ENCODE data around the genes EXO5 and CITED4.

GRCh38 chr1:39926339-39926847 is 24.7 kb upstream of the MYCL start:
- CAGE, long polyA plus RNA, result no peak
- RRBS, result no CpG with 5 or more reads among the region's 6 CpGs

DNA sequence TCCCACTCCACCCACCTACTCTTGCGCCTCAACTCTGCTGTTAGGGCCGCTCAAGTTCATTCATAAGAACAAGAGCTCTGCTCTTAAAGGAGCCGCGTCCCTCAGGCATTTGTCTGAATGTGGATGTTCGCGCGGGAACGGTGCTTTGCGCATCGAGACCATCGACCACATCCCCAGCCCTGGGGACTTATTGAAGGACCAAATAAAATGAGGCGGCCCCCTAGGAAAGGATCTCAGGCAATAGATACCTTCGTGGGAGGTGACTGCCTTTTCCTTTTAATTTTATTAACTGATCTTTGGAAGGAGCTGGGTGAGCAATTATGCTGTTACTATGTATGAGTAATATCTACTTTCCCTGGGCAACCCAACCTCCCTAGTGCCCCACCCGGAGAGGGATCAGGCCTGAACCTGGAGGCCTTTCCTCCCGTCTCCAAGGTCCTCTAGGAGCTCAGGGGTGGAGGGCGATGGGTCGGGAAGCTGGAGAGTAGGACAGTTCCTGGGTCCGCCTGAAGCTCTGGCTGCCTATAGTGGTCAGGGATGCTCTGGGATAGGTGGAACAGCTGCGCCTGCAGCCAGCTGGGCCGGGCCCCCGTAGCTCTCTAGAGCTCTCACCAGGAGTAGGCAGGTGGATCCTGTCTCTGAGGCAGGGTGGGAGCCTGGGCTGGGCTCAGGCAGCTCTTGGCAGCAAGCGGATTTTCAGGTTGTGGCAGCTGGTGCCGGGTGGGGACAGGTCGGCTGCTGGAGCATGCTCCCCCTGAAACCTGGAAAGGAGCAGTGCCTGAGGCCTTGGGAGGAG is 1.0 kb downstream of the MFSD2A start:
- CAGE, long polyA plus RNA, result no peak
- RRBS, result no CpG with 5 or more reads among the region's 24 CpGs

GRCh38 chr1:40042254-40042889 is 1.8 kb downstream of the CAP1 start:
- CAGE, long polyA plus RNA, result no peak
- RRBS, result no CpG with 5 or more reads among the region's 4 CpGs

GRCh38 chr1:40094546-40094981 is 2.5 kb downstream of the PPT1 start:
- CAGE, long polyA plus RNA, result no peak
- RRBS, result no CpG with 5 or more reads among the region's 2 CpGs

GRCh38 chr1:40273547-40273948 is 15.5 kb downstream of the ZMPSTE24 start:
- CAGE, long polyA plus RNA, result no peak
- RRBS, result no CpG with 5 or more reads among the region's 3 CpGs

GRCh38 chr1:40311151-40311655 is 5.9 kb downstream of the COL9A2 start:
- CAGE, long polyA plus RNA, result no peak
- RRBS, result no CpG with 5 or more reads among the region's 16 CpGs

DNA sequence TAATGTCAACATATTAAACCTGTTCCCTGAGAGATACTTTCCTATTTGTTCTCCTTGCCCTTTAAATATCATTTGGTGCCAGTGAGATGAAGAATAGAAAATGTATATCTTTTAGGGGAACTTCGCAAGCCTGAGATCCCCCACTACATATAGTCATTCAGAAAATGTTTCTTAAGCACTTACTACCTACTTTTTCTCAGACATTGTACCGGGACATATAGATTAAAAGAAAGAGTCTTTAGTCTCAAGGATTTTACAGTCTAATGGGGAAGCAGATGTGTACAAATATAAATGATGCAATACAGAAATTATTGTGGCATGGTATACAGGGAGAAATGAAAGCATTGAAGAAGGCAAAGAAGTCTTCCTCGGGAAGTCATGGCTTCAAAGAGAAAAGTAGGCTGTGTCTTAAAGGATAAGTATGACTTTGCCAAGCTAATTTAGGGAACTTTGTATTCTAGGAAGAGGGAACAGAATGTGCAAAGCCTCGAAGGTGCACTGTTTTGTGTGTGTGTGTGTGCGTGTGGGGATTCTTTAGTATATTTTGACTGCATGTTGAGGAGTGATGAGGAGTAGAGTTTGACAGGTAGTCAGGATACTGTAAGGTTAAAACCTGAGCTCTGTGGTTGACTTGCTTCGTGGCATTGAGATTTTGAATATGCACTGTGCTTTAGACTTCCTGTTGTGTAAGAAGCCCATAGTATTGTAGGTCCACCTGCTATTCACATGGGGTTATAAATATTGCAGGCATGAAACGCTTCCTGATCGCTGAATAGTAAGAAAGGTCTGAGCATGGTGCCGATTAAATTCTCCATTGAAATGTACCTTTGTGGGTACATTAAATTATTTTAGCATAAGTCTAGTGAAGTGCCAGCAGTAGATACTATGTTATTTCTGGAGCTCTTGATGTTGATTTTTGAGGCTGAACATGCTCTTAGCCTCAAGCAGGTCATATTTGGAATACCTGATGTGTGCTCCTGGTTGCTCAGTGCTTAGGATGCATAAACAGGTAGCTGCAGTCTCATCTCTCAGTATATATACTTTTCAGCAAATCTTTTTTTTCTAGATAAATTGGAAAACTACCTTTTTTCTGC is 7.9 kb downstream of the SMAP2 start:
- CAGE, long polyA plus RNA, result no peak
- RRBS, result no CpG with 5 or more reads among the region's 9 CpGs

DNA sequence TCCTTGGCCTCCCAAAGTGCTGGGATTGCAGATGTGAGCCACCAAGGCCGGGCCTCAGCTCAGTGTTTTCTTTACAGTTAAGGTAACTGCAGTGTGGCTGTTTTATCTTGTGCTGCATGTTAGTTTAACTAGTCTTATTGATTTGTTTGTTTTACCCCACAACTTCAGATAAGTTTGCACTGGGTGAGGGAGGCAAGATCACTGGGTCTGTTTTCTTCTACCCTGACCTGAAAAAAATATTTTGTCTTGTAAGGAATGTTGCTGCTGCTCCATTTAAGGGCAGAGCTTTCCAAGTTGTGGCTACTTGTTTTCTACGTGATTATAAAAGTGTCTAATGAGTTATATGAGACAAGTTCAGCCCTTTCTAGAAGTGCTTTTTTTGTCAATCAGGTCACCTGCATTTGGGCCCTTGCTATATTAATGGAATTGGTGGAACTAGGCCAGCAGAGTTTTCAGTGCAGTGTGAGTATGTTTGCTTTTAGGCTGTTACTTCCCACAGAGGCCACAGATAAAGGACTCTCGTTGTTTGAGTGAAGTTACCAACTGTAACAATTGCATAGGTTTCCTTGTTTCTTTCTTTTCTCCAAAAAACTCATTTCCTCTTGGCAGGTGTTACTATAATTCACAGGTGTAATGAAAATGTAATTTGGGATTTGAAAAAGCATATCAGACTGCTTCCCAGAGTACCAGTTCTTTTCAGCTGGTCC is 10.8 kb downstream of the SMAP2 start:
- CAGE, long polyA plus RNA, result no peak
- RRBS, result no CpG with 5 or more reads among the region's 3 CpGs

- CAGE, long polyA plus RNA, result no peak
- RRBS, result no CpG with 5 or more reads among the region's 4 CpGs
Observed at GRCh38 chr1:40406423-40407036, 33.0 kb downstream of the SMAP2 start.

DNA sequence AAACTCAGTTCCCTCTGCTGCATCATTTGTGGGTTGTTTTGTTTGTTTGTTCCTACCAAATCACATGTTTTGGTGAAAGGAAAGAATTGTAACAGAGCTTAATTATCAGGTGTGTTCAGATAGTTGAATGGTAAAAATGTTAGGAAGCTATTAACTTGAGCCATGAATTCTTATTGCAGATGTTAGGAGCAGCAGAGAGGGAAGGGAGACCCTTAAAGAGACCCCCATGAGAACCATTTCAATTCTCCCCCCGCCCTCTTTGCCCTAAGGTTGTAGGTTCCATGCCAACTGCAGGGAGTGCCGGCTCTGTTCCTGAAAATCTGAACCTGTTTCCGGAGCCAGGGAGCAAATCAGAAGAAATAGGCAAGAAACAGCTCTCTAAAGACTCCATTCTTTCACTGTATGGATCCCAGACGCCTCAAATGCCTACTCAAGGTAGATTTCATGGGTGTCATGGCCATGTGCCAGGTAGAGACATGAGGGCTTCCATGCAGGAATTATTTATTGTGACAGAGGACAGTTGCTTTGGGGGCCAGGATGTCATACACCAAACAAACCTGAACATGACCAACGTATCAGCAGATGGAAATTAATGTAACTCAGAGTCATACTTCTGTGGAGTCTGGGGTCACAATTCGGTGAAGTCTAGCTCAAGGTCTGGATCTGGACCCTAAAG is 34.2 kb upstream of the ZFP69B start:
- CAGE, long polyA plus RNA, result no peak
- RRBS, result no CpG with 5 or more reads among the region's 6 CpGs

DNA sequence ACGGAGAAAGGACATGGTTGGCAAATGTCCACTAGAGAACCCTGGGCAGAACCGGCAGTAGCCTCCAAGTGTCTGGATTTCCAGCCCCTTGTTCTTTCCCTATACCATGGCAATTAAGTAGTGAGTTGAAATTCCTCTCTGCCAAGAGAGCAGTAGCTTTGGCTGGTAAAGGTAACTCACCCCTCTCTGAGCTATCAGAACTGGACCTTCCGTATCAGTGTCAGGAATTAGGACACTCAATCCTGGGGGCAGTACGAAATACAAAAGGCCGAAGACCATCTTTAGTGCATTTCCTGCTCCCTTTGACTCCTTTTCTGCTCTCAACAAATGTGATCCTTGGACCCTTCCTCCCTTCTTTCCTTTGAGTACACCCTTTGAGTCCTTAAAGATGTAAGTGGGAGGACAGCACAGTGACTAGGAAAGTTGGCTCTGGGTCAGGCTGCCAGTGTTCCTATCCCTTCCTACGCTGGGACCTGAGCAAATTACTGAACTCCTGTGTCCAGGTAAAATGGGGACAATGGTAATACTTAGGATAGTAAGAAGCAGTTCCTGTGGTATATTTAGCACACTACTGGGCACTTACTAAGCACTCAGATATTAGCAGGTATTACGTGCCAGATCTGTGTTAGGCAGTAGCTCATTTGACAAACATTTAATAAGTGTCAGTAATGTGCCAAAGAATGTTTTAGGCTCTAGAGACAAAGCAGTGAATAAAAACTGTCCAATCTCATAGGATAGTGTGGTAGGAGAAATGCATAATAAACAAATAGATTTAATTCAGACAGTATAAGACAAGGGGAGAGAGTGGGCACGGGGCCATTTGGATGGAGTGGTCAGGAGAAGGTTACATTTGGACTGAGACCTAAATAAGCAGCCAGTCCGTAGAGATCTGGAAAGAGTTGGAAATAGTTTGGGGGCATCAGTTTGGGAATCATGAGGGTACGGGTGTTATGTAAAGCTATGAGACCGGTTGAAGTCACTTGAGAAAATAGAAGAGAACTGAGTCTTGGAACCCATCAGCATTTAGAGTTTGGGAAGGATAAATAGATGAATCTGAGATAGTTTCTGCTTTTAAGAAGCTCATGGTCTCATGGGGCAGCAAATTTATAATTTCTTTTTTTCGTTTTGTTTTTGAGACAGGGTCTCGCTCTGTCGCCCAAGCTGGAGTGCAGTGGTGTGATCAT is 26.3 kb upstream of the ZFP69B start:
- CAGE, long polyA plus RNA, result no peak
- RRBS, result no CpG with 5 or more reads among the region's 14 CpGs

DNA sequence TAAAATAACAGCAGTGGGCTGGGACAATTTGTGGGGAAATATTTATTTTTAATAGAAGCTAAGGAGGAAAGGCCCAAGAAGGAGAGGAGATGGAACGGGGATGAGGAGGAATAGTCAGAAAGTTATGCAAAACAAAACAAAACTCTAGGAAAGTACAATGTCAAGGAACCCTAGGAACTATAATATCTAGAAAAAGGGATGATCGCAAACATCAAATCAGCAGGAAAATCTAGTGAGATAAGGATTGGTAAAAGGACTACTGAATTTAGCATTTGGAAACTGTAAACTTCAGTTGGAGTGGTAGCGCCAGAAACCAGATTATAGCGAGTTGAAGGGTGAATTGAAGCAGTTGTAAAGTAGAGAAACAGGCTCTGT is 23.7 kb upstream of the ZFP69B start:
- CAGE, long polyA plus RNA, result no peak
- RRBS, result no CpG with 5 or more reads among the region's 4 CpGs

GRCh38 chr1:40508352-40509537 is at the start of gene EXO5:
TSS of gene EXO5 (plus strand) at chr1:40508767.
- CAGE, long polyA plus RNA, result no peak
- RRBS, result 3% methylated on average over 30 of the region's 81 CpGs

- CAGE, long polyA plus RNA, result no peak
- RRBS, result no CpG with 5 or more reads among the region's 11 CpGs
Observed at GRCh38 chr1:40806507-40807186, 23.1 kb downstream of the KCNQ4 start.

DNA sequence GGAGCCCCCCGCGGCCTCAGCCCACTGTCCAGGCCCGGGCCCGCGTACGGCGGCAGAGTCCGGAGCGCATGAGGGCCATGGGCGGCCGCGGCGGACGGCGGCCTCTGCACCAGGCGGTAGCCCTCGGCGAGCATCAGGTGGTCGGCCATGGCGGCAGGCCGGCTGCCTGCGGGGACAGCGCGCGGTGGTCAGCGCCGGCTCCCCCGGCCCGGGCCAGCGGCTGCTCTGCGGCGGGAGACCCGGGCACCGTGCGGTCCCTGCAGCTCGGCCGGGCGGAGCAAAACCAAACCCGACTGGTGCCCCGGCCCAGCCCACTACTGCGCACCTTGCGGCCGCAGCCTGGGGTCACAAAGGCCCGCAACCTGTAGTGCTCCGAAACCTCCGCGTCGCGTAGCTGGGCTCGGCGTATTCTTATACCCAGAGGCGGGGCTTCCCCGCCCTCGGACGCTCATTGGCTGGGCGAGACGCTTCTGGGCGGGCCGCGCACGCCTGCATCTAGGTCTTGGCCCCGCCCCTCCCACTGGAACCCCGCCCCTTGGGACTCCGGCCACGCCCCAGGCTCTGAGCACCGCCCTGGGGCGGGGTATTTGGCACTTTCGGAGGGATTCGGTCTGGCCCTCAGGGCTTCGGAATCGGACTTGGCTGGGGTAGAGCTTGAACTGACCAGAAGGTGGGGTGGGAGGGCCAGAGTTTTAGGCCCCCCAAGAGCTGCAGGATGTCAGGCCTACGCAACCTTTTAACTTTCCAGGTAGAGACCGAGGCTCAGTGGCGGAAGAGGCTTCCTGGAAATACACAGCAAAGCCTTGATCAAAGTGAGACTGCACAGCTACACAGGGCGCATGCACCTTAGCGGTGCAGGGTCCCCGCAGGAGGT is at the start of gene CITED4:
TSS of gene CITED4 (minus strand) at position 385 of the 874 bp plus-strand sequence.
- CAGE, long polyA plus RNA, result start-site peak on the minus strand centred at position 385 of the sequence, 7 bp wide, 140 and 83 reads in 2 replicates
- RRBS, result 2% methylated on average over 19 of the region's 77 CpGs

DNA sequence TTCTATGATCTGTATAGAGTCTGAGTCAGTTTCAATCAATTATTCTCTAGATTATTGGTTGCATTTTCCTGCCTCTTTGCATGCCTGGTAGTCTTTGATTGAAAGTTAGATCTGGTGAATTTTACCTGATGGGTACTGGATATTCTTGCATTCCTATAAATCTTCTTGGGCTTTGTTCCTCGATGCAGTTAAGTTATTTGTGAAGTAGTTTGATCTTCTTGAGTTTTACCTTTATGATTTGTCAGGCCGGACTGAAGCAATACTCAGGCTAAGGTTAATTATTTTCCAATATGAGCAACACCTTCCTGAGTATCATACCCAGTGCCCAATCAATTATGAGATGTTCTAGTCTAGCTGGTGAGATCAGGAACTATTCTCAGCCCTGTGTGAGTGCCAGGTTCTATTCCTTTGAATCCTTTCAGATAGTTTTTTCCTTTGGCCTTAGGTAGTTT is 92.6 kb downstream of the SCMH1 start:
- CAGE, long polyA plus RNA, result no peak
- RRBS, result no CpG with 5 or more reads among the region's 2 CpGs

GRCh38 chr1:41435504-41436139 is 48.9 kb downstream of the EDN2 start:
- CAGE, long polyA plus RNA, result no peak
- RRBS, result 36% methylated on average over 3 of the region's 14 CpGs

- CAGE, long polyA plus RNA, result no peak
- RRBS, result 7% methylated on average over 2 of the region's 26 CpGs
Observed at GRCh38 chr1:41496543-41497299, 12.2 kb upstream of the EDN2 start.

DNA sequence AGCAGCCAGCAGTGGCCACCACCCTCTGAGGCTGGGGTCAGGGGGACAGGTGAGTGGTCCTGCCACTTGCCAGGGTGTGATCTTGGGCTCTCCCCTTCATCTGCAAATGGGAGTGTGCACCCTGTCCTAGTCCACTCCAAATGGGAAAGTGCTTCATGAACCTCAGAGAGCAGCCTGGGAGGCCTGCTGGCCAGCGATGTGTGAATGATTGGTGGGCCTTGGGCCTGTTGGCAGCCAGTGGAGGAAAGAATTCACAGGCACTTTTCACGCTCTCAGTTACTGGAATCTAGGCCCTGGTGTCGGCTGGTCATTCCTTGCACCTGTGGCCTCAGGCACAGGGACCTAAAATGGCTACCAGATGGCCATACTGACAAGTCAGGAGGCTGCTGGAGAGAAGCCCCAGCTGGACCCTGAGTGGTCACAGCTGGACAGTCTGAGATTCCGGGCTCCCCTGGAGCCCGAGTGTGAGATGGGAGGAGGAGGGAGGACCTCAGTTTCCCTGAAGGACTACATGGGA is 18.4 kb upstream of the EDN2 start:
- CAGE, long polyA plus RNA, result no peak
- RRBS, result no CpG with 5 or more reads among the region's 5 CpGs

DNA sequence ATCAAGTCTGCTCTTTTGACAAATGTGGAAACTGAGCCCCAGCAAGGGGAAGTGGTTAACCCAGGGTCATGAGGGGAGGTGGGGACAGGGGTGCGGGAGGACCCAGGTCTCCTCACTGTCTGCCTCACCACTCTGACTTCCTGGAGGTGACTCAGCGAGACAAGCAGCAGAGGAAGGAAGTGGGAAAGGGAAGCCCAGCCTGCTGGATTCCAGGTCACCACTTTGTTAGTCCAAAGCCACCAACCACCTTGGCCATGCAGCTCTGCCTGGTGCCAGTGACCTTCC is 199.5 kb upstream of the EDN2 start:
- CAGE, long polyA plus RNA, result no peak
- RRBS, result no CpG with 5 or more reads among the region's 2 CpGs

Data from AG04450 (cell line).